Amniotic epithelial cell (primary cell): ENCODE measurements around the genes SORCS1, XPNPEP1 and MXI1.

GRCh38 chr10:103691977-103692352 is 163.4 kb downstream of the SH3PXD2A start:
- RRBS, result no CpG with 5 or more reads among the region's 9 CpGs

- RRBS, result no CpG with 5 or more reads among the region's 16 CpGs
Measured at GRCh38 chr10:103696147-103697265, 158.9 kb downstream of the SH3PXD2A start.

DNA sequence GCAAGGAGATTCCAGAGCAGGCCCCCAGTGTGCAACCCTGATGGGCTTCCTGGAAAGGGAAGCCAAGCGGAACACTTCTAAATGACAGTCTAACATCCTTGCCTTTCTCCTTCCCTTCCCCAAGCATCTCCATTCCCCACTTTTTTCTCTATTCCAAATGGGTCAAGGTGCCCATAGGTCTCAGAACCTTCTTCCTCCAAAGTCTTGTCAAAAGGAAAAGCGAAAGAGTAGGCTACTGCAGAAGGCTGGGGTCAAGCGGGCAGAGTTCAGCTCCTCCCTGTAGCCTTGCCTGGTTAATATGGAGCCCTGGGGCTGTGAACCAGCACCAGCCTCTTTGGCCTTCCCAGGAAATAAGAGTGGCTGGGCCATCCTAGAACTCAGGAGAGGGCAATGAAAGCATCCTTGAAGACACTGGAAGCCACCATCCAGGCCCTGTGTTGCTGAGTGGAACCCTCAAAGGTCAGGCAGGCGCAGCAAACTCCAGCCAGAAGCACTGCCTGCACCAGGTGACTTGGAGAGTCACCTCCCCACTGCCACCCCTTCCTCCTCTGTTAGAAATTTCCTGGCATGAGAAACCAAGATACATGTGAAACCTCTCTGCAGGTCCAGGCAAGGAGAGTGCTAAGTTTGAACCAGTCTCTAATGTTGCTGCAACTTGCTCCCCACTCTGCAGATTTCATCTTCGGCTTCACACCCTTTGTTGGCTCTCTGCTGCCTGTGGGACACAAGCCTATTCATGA is 75.0 kb downstream of the SH3PXD2A start:
- RRBS, result no CpG with 5 or more reads among the region's 5 CpGs

GRCh38 chr10:103789484-103790033 is 65.8 kb downstream of the SH3PXD2A start:
- RRBS, result no CpG with 5 or more reads among the region's 5 CpGs

GRCh38 chr10:103890048-103890664 is 27.8 kb downstream of the STN1 start:
- RRBS, result no CpG with 5 or more reads among the region's 4 CpGs

DNA sequence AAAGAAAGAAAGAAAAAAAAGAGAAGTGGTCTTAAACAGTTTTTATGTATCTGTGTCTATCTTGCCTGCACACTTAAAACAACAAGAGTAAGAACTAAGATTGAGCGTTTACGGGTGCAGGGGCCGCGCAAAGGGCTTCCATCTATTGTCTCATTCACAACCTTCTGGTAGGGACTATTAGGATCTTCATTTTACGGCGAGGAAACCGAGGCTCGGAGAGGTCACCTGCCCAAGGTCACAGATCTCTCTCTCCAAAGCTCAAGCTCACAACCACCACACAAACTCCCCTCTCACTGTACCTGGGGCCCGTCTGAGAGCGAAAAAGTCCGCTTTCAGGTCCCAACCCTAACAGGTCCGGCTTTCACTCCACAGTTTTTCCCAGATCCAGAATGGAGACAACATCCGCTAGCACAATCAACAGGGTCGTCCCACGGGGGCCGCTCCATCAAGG is 483 bp upstream of the SLK start:
- RRBS, result no CpG with 5 or more reads among the region's 16 CpGs

GRCh38 chr10:104020285-104020680 is 53.3 kb downstream of the SLK start:
- RRBS, result no CpG with 5 or more reads among the region's 4 CpGs

GRCh38 chr10:104255041-104256199 is 728 bp downstream of the GSTO1 start:
- RRBS, result no CpG with 5 or more reads among the region's 43 CpGs

GRCh38 chr10:104259980-104260754 is 5.5 kb downstream of the GSTO1 start:
- RRBS, result no CpG with 5 or more reads among the region's 7 CpGs

DNA sequence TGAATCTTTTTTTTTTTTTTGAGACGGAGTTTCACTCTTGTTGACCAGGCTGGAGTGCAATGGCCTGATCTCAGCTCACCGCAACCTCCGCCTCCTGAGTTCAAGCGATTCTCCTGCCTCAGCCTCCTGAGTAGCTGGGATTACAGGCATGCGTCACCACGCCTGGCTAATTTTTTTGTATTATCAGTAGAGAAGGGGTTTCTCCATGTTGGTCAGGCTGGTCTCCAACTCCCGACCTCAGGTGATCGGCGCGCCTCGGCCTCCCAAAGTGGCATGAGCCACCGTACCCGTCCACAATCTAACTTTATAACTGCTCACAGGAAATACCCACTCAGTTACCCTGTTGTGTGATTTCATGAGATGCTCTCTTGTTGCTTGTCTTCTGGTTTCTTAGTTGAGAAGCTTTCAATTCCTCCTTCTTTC is 1.3 kb upstream of the GSTO2 start:
- RRBS, result no CpG with 5 or more reads among the region's 13 CpGs

GRCh38 chr10:104309749-104311041 is 28.1 kb downstream of the ITPRIP start:
- RRBS, result no CpG with 5 or more reads among the region's 16 CpGs

DNA sequence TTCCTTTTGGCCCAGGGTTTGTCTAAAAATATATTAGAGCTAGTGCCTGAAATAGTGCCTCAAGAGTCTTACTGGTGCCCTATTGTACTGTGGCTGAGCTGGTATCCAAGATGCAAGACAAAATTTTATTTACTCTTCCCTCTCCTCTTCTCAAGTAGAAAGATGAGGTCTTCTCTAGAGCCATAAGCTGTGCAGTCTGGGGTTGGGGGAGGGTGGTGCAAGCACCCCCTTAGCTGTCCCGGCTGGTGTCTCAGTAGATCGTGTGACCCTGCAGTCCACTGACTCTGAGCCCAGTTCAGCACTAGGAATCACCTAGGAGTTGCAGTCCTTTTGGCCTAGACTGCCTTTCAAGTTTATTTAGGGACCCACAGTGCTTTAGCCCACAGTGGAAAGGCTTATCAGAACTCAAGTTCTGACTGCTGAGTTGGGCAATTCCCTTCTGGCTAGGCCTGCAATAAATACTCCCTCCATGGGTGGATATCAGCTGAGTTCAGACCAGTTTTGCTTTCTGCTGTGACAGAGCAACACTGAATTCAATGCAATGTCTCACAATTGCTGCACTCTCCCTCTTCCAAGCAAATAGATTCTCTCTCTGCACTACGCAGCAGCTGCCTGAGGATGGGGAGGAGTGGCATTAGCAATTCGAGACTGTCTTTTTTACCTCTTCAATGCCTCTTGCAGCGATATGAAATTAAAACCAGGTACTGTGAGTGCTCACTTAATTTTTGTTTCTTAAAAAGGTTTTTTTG is 1153.4 kb downstream of the SORCS1 start:
- RRBS, result no CpG with 5 or more reads among the region's 5 CpGs

DNA sequence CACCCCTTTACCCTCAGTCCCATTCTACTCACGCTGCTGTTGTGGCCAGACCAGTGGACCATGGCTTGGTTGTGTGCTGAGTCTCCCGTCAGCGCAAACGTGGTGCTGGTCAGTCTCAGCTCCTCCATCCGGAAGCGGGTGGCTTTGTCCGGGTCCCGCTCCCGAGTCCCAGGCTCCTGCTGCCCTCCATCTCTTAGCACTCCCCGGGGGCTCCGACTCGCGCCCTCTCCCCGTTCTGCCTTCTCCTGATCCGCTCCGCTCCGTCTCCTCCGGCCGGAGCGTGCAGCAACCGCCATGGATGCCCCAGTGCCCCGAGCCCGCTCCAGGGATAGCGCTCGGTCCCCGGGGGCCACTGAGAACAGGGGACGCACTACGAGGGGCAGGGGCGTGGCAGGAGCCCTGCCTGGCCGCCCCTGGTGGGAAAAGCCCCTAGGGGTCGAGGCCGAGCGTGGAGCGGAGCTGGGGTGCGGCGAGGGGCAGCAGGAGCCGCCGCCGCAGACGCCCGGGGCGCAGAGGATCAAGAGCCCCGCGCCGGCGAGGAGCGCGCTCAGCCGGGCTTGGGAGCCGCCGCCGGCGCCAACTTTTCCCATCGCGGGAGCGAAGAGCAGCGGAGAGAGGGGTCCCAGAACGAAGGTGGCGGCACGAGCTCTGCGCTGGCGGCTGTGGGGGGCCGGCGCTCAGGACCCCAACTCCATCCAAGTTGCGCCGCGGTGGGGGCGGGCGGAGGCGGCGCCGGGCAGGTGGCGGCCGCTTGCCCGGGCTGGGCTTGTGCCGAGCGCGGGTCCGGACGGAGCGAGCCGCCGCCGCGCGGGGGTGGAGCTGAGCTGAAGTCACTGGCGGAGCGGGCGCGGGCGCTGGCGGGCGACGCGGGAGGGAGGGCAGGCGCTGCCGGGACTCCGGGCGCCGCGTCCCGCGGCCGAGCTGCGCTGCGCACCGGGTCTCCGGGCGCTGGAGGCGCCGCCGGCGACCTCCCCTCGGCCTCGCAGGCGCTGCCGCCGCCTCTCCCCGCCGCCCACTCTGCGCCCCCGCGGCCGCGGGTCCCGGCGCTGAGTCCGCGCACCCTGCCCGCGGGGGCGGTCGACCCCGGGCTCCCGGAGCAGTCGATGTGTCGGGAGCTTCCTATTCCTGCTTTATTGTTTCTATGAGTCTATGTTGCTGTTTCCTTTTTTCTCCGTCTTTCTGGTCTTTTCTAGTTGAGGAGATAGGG is at the start of gene SORCS1:
TSS of gene SORCS1 (minus strand) at position 770 of the 1,207 bp plus-strand sequence.
- RRBS, result 4% methylated on average over 61 of the region's 138 CpGs

- RRBS, result 1% methylated on average over 25 of the region's 110 CpGs
Measured at GRCh38 chr10:109922721-109923950, at the start of gene XPNPEP1. Gene XPNPEP1, minus strand, starts transcription at chr10:109923511.

DNA sequence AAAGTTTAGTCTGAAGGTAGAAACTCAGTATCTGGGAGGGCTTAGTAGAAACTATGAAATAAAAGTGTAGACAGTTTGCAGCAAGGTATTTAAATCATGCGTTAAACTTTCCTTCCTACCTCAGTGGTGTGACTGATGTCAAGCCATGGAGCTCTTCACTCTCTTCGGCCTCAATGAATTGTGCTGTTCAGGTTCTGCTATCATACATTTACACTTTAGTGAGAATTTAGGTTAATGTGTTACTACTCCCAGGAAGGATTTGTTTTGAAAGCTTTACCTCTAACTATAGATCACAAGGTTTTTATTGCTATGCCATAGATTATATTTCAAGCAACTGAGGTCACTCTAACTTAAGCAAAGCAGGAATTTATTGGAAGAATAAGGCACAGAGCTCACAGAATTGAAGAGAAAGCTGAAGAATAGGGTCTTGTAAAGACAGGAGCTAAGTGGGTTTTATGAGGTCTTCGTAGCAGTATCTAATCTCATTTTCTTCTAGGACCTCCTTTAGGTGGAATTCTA is 11.0 kb upstream of the ADD3 start:
- RRBS, result no CpG with 5 or more reads among the region's 3 CpGs

GRCh38 chr10:110081759-110082455 is 74.1 kb downstream of the ADD3 start:
- RRBS, result no CpG with 5 or more reads among the region's 3 CpGs

- RRBS, result no CpG with 5 or more reads among the region's 21 CpGs
Measured at GRCh38 chr10:110207213-110207728, at the start of gene MXI1. Gene MXI1, plus strand, starts transcription at chr10:110207605.

DNA sequence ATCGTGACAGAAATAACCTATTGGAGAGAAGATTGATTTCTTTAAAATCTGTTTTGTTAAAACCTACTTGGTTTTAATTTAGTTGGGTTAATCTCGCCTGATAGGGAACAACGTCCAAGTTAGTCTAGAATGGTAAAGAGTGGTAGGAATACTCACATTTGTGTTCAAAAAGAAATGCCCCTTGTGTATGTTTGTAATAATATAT is 643 bp upstream of the SMNDC1 start:
- RRBS, result no CpG with 5 or more reads among the region's 3 CpGs

GRCh38 chr10:110415327-110416274 is 82.1 kb upstream of the DUSP5 start:
- RRBS, result no CpG with 5 or more reads among the region's 6 CpGs